ENCODE measurements around the gene MAGEB4.

DNA sequence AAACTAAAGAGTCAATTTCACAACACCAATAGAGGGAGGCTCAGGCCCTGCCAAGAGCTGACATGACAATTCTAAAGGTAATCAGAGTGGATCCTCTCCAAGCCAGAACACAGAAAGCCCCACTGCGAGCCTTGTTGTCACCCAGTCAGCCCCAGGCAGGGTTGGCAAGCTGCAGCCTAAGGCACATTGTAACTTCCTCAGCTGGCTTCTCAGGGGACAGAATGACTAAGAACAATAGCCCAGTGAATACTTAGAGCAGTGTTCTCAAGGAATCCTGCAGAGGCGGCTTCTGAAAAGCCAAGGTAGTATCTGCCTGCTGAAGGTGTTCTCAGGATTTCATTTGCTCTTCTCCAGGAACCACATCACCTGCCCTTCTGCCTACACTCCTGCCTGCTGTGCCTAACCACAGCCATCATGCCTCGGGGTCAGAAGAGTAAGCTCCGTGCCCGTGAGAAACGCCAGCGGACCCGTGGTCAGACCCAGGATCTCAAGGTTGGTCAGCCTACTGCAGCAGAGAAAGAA, at the start of gene MAGEB4:
TSS of gene MAGEB4 (plus strand) at position 279 of the 522 bp plus-strand sequence.
- PRO-cap, result no peak

DNA sequence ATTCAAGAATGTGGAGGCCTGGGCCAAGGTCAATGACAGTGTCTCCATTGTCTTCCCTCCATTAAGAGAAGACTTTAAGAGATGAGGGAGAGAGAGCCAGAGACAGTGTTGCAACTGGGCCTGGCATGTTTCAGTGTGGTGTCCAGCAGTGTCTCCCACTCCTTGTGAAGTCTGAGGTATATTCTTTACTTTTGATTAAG, 1.7 kb downstream of the MAGEB4 start:
- PRO-cap, result no peak

DNA sequence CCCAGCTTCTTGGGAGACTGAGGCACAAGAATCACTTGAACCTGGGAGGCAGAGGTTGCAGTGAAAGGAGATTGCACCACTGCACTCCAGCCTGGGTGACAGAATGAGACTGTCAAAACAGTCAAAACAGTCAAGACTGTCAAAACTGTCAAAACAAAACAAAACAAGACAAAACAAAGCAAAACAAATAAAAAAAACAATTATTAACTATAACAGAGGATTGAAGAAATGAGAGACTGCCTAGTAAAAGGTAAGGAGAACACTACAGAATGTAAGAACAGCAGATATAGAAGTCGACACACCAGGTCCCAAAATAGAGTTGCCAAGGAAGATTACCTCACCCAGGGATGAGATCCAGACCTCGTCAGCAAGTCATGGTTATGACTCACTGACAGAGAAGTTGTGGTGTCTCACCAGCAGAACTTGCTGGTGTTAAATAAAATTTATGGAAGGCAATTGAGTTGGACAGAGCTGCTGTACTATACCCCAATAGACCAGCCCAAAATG, 32.2 kb upstream of the GK start:
- PRO-cap, result no peak

DNA sequence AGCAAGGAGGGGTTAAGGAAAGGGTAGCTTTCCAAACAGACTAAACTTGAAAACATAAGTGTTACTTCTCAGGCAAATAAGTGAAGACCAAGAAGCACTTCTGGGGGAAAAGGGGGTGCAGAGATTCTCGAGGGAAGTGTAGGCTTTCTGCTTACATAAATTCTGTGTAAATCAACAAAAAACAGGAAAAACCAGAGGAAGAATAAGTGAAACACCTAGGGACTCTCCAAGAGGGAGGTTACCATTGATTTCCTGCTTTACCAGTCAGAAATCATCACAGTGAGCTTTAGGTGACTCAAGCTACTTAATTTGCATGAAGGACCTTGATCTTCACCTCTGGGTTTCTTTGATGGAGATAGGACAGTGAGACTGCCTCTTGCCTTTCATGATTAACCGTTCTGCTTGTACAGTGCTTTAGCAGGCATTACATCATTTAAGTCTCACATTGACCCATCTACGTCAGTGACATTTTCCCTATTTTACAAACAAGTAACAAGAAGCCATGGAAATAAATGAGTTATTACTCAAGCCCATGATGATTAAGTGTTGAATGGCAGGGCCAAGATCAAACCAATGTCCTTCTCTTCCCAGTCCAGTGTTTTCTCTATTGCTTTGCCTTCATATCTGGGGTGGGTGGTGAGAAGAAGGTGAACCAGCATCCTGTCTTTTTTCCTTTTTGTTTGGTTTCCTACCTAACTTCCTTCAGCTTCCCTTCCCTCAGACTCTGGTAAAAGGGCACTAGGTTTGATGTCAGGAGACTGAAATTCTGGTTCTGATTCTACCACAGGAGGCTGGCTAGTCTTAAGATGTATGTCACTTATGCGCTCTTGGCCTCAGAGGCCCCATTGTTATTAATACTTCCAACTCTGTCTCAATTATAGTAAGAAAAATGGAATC, 3.3 kb upstream of the GK start:
- PRO-cap, result no peak

- PRO-cap, result no peak
Measured at GRCh38 chrX:30830551-30831783, 58.1 kb downstream of the TAB3 start.

DNA sequence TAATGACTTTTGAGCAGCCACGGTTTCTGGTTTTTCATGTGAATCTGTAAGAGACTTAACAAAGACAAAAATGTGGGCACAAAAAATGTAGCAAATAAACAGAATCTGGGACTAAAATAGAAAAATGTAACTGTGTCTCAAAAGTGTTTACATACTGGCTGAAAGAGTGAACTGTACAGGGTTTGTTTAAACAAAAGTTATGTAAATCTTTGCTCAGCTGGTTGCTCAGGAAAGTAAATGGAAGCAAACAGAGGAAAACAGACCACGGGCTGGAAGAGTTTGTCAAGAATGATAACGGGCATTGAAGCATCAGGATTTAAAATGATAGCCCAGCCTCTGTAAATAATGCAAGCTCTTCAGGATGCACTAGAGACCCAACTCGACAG, 921.8 kb upstream of the FTHL17 start:
- PRO-cap, result no peak

DNA sequence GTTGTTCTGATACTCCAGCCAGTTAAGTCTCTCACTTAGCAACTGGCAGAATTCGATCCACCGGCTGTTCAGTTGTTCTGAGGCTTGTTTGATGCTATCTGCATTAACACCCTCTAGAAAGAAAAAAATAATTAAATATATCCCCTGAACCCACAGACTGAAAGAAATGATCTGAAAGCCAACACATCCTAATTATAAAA, 720.0 kb downstream of the DMD start:
- PRO-cap, result no peak

GRCh38 chrX:32545069-32545537, 666.2 kb downstream of the DMD start:
- PRO-cap, result bidirectional peak, plus-strand start at chrX:32545297, minus-strand start at chrX:32545249

DNA sequence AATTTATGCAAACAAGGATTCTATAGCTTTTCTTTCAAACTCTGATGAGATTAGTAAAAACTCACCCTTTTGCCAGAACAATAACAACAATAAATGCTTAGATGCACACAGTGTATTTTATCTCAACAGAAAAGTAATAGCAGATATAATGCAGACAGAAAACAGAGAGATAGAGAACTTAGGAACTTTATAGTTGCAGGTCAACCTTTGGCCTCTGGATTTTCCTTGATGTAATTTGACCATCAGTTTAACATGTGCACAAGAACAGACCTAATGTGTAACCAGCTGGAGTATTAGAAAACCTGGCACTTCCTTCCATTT, 358.6 kb upstream of the MAGEB16 start:
- PRO-cap, result no peak

DNA sequence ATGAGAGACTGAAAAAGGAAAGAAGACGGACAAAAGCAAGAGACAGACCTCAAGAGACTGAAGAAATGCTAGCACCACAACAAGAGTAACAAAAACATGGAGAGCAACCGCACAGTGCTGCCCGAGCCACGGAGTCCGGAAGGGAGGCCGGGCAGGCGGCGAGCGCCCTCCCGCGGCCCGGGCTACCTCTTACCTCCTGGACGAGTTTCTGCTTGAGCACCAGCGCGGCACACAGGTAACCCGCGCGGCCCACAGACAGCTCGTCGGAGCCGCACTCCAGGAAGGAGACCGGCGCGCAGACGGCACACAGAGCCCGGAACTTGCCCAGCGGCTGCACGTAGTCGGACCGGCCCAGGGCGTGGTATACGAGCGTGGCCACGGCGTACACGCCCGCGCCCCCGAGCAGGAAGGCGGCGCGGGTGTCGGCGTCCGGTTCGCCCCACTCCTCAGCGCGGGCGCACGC, 22.8 kb upstream of the FAM47C start:
- PRO-cap, result no peak

DNA sequence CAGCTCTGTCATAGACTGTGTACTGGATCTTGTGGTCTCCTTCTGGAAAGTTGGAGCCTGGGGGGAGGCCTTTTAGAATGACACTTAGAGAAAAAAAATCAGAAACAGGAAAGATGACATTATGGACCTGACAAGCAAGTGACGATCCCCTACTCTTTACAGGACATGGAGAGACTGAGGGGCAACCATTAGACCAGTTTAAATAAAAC, 59.8 kb downstream of the SRPX start:
- PRO-cap, result unidirectional peak, plus-strand start at position 52 of the sequence

- PRO-cap, result no peak
Measured at GRCh38 chrX:38868664-38869696, 67.7 kb downstream of the MID1IP1 start.

DNA sequence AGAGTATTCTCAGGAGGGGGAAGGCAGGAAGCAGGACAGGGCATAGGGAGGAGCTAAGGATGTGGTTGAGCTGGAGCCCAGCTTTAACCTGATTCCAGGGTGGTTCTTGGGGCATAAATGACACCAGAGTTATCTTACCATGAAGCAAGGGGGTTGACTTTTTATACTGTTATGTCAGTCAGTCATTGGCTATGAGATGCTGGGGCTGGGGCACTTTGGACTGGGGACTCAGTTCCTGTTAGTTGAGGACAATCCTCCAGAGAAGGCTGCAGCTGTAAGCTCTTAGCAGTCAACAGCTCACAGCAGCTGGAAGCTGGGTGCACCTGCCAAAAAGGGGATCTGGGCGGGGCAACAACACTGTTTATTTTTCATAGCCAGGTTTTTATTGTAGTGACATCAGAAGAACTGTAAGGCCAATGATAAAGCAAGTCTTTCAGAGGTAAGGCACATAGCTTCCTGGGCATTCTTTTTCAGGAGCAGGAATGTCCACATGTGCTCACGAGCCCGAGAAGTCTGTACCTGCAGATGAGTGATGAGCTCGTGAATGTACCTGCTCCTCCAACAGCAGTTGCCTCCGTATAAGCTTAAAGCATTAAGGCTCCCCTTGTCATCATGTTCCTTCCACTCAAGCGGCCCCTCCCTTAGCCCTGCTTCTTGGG, 78.5 kb downstream of the MID1IP1 start:
- PRO-cap, result no peak

- PRO-cap, result no peak
Measured at GRCh38 chrX:39327254-39327615, 526.0 kb downstream of the MID1IP1 start.

- PRO-cap, result no peak
Measured at GRCh38 chrX:39491480-39491924, 606.3 kb downstream of the BCOR start.

DNA sequence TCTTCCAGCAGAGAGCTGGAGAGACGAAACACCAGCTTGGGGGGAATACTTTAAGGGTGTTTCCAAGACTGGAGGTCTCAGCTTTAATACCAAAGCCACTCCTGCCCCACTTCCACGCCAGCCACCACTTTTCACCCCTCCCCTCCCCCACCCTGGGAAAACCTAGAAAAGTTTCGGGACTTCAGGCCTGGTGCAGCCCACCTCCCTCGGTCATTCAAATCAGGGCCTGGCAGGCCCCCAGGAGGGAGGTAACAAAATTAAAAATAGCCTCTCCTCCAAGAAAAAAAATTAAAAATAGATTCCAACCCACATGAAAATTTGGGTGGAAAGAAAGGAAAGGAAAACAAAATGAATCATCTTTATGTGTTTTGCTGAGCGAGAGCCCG, 452.7 kb downstream of the BCOR start:
- PRO-cap, result no peak

DNA sequence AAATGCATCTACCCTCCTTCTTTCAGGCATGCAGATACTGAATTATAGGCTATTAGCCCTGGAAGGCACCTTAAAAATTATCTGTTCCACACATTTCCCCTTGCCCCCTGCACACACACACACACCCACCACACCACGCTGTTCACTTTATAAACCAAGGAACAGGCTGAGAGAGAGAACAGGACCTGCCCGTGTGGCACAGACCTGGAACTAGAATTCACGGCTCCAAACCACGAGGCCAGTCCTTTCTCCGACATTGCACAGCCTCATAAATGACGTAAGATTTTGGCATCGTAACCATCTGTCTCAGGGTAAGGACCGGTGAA, 330.4 kb downstream of the BCOR start:
- PRO-cap, result no peak

GRCh38 chrX:40011784-40012390, 85.9 kb downstream of the BCOR start:
- PRO-cap, result no peak

GRCh38 chrX:40051596-40052503, 45.9 kb downstream of the BCOR start:
- PRO-cap, result no peak

- PRO-cap, result no peak
Measured at GRCh38 chrX:40145714-40146249, 48.0 kb upstream of the BCOR start.

Data from fallopian tube (tissue), 1 donor.